Anterior vena cava (tissue), 1 donor: ENCODE results near the genes CYP19A1, TMOD2 and GNB5.

- PRO-cap: no peak
Observed at GRCh38 chr15:50352889-50353268, 2.1 kb downstream of the GABPB1 start.

DNA sequence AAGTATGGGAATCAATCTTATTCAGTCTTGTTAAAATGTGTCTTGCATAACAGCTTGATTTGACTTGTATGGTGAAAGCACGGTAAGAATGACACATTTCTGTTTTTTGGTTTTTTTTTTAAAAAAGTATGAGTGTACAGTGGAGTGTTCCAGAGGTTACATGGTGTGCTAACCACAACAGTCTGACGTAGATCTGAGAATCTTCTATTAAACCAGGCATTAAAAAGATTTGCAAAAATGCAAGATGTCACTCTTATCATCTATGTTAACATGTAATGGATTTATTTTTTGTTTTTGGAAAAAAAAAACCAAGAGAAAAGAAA is 1.8 kb downstream of the GABPB1 start:
- PRO-cap: unidirectional peak, plus-strand start at position 147 of the sequence

DNA sequence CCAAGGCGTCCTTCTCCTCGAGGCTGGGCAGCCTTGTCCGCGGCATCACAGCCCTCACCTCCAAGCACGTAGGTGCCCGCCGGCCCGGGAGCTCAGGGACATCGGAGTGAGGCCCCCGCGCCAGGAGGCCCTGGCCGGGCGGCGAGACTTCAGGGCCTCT is 258 bp downstream of the AP4E1 start:
- PRO-cap: no peak

DNA sequence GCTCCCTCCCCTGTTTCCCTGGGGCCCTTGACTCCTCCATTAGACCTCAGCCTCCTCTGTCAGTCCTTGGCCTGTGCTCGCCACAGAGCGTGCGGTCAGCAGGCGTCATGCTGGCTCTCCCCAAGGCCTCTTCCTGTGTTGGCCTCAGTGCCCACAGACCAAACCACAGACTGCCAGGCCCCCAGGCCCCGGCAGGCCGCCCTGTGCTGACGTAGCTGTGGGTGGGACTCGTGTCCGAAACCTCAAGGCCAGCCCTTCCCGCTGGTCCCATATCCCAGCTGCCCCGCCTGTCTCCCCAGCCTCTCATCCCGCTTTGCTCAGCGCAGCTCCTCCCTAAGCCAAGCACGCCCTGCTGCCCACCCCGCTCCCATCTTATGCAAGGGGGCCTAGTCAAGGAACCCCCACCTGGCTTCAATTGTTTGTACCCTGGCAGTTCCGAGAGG is 17.6 kb downstream of the TNFAIP8L3 start:
- PRO-cap: unidirectional peak, minus-strand start at position 135 of the sequence

DNA sequence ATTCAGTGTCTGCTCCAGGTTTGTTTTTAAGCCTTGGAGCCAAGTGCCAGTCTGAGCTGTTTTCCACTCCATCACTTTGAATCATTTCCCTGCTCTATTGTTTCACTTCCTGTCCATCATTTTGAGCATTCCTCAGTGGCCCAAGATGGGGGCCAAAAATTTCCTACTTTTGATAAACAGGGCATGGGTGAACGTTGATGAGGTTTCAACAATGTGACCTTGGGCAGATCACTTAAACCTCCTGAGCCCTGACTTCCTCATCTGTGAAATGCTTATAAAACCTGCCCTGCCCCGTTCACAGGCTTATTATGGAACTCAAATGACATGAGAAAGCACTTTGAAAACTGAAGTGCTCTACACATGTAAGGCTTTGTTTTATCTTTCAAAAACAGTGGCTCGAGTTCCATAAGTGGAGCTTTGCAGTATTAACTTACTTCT is 4.3 kb downstream of the CYP19A1 start:
- PRO-cap: no peak

DNA sequence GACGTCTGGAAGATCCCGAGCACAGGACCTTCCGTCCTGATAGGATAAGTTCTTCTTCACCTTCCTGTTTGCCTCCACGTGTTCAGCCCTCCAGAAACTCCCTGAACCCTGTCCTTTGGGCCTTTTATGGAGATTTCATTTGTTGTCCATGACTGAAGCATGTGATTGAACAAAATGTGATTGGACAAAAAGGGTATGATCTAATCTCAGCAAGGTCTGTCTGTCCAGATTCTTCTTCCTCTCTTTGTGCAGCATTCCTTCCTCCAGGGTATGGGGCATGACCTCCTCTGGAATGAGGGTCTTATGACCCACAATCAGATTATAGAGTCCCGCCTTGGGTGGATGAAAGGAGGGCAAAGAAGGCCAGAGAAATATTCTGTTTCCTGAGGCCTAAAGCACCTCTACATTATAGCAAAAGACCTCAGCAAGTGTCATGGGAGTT is at the start of gene CYP19A1:
Gene CYP19A1 (minus strand): TSS at position 100 of the 442 bp plus-strand sequence.
- PRO-cap: no peak

GRCh38 chr15:51423127-51423449 is 81.6 kb downstream of the GLDN start:
- PRO-cap: no peak

DNA sequence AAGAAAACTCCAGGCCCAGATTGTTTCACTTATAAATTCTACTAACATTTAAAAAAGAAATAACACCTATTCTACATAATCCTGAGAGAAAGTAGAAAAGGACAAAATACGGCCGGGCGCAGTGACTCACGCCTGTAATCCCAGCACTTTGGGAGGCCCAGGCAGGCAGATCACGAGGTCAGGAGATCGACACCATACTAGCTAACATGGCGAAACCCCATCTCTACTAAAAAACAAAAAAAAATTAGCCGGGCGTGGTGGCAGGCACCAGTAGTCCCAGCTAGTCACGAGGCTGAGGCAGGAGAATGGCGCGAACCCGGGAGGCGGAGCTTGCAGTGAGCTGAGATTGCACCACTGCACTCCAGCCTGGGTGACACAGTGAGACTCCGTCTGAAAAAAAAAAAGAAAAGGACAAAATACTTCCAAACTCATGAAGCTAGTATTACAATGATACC is 19.1 kb downstream of the DMXL2 start:
- PRO-cap: no peak

GRCh38 chr15:51735538-51736205 is 1.8 kb downstream of the LYSMD2 start:
- PRO-cap: no peak

DNA sequence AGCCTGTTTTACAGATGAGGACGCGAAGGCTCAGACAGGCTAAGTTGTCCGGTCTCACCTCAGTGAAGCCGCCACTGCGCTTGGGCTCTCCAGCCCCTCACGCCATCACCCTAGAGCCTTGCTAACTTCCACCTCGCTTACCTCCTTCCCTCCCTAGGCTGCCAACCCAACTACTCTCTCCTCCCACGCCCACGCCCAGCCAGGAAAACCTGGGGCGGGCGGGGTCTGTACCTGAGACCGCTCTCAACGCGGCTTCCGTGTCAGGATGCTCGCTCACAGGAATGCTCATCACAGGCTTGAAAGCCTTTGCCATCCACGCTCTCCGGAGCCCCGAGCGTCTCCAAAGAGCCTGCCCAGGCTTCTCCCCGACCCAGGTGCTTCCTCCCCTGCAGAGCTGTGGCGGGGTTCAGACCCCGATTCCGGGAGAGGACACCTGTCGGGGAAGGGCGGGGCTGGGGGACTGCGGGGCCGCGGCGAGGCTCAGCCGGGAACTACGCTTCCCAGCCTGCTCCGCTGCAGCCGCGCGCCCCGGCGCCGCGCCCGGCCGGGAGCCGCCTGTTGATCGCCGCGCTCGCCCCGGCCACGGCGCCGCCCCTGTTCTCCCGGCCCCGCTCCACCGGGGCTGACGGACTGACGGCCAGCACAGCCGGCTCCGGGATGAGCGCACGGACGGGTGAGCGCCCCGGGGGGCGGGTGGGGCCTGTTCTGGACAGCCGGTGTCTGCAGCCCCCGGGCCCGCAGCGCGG is at the start of gene TMOD2:
Gene TMOD2 (plus strand): TSS at position 558 of the 746 bp plus-strand sequence.
- PRO-cap: no peak

- PRO-cap: no peak
Observed at GRCh38 chr15:51908653-51909120, 62.9 kb downstream of the LEO1 start.

- PRO-cap: no peak
Observed at GRCh38 chr15:52185053-52185796, 6.0 kb downstream of the GNB5 start.

DNA sequence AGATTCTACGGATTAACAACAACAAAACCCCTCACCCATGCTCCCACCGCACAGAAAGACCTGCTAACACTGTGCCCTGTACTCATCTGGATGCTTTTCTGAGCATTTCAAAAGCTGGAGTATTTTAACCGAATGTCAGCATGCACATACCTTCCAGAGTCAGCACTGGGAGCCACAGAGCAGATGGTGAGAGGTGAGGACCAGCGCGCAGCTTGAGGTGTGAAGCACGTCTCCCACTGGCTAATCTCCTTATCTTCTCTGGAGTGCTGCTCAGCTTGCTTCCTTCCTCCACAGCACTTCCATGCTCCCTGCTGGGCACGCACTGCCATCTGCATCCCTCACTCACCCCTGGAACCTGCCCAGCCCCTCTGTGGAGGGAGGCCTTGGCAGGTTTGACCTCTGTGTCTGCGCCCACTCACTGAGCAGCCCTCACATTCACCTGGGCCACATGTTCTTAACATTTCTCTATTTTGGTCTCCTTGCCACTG is at the start of gene GNB5:
Gene GNB5 (minus strand): TSS at position 221 of the 488 bp plus-strand sequence.
- PRO-cap: no peak

DNA sequence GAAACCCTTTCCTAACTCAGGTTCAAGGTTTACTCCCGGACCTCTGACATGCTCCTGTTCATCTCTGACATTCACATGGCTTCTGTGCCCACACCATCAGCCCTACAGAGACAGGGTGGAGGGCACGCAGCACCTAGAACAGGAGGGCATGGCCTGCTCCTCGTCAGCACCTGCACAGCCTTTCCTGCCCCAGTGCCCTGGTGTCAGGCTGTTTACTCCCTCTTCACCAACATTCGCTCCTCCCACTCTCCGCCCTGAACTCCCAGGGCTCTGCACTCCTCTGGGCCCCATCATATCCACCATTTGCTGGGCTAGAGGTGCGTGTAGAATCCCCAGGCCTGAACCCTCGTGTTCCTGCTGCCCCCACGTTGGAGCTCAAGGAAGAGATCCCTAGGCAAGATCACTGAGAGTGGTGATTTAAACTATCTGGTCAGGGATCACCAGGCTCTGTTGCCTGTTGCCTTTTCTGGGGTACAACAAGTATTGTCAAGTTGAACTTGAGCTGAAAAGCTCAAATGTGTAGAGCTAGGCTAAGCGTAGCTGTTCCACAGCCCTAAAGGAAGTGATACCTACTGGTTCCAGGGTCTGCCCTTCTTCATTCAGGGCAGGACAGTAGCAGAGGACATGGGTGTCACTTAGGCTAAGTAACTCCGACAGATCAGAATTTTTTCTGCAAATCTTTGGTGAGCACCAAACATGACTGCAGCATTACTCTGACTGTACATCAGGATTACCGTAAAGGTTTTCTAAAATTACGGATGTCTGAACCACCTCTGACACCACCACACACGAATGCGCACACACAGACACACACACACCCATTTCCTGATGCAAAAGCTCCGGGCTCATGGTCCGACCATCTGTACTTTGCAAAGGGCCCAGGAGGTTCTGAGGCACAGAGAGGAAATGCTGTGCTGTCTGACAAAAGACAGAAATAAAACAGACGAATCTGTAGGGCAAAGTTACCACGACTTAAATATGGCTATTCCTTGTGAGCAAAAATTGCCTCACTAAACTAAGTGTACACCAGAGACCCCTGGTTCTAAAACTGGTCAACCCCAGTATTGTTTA is 43.7 kb upstream of the GNB5 start:
- PRO-cap: no peak

GRCh38 chr15:52257555-52258268 is 37.9 kb downstream of the MYO5C start:
- PRO-cap: unidirectional peak, plus-strand start at chr15:52257988

DNA sequence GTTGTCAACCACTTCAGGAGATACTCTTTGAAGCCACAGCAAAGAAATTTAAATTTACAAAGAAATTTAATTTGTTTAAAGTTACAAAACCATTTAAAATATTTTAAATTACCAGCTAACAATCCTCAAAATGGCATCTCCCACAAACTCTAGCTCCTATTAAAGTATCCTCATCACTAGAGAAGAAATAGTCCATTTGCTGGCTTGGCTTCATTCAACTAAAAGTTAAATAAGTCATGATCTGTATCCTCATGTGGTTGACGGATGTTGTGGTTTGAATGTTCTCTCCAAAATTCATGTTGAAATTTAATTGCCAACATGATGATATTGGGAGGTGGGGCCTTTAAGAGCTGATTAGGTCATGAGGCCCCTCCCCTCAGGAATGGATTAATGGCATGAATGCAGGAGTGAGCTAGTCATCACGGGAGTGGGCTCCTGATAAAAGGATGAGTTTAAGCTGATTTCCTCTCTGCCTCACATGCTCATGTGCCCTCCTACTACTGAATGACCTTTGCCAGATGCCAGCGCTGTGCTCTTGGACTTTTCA is 111.3 kb downstream of the MYO5A start:
- PRO-cap: no peak

GRCh38 chr15:52568113-52568394 is 776 bp downstream of the ARPP19 start:
- PRO-cap: no peak

GRCh38 chr15:52602217-52602858 is 33.5 kb upstream of the ARPP19 start:
- PRO-cap: no peak

- PRO-cap: bidirectional peak, plus-strand start at chr15:52678525, minus-strand start at chr15:52678219; bidirectional peak, plus-strand start at chr15:52678968, minus-strand start at chr15:52678918
Observed at GRCh38 chr15:52678499-52679077, 600 bp downstream of the ATOSA start.

DNA sequence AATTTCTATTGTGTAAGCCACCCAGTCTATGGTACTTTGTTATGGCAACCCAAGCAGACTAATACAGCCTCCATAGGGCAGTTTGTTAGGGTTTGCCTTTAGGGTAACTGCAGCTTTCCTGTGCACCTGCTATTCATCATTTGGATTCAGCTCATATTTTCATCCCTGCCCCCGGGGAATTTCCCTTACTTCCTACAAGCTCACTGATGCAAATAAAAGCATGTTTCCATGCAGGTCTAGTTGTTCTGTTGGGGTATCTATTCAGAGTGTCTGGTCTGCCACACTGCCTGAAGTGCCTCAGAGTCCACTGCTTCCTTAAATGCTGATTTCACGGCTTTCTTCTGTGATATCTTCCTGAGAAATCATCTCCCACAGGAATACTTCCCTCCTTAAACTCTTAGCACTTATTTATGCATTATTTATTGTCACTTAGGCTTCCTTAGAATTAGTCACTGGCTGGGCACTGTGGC is 48.7 kb upstream of the ATOSA start:
- PRO-cap: no peak